Kidney epithelial cell (primary cell): ENCODE data around the gene RSPH10B2.

DNA sequence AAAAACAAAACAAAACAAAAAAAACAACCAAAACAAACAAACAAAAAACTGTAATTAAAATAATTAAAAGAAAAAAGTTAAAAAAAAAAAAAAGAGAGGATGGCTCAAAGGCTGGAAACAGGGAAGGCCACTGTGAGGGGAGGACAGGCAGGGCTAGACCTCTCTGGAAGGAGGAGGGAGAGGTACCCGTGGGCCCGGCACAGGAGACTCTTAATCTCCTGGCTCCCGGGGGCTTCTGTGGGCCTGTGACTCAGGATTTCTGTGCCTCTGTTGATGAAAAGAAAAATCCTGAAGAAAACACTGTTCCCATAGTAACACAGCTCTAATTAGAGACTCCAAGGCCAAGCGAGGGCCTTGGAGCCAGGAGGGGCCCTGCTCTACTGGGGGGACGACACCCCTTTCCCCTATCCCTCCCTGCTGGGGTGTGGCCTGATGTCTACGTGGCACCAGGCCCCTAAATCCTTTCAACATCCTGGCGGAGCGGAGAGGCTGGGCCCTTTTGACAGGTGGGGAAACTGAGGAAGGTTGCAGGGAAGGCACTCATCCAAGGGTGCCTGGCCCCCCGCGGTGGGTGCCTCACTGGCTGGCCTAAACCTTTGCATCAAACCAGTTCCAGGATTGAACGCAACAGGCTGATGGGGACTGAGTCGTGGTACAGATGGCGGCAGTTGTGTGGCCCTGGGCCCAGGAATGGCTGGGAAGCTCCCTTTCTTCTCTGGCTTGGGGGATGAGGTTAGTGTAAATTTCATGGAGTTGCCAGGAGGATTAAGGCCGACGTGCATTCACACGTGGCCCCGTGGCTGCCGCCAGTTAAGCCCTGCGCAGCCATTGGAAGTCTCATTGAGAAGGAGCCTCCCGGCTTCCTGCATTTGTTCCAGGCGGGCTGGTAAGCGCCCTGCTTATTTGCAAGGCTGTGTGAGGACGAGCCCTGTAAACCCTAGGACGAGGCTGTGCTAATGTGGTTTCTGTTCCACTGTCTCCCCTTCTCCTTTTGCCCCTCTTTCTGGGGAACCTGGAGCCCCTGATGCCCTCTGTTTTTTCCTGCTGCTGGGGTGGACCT is 5.4 kb downstream of the FSCN1 start:
- RAMPAGE, long total RNA, result no peak
- RRBS, result no CpG with 5 or more reads among the region's 24 CpGs

DNA sequence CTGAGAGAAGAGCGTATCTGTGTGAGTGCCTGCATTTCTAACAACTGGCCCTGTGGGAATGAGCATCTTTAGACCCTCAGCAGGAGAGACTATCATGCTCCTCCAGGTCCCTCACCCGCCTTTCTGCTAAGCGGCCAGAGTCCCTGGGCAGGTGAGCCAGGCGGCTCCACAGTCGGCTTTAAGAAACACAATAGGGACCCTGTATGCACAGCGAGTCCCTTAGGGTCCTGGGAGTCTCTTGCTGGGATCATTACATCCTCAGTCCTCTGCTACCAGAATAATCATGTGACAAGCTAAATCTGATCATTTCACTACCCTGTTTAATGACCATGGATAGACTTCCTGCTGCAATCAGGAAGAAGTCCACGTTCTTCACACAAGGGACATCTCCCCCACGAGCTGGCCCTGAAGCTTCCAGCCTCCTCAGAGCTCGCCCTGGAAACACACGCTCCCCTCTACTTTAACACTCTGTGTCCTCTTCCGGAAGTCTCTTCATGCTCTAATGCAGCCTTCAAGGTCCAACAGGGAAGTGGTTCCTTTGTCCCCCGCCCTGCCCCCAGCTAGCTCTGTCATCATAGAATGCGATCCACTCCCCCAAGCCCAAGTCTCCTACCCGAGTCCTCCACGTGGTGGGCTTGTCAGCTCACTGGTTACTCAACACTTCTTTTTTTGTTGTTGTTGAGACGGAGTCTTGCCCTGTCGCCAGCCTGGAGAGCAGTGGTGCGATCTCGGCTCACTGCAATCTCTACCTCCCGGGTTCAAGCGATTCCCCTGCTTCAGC is 87.3 kb downstream of the FSCN1 start:
- RAMPAGE, long total RNA, result no peak
- RRBS, result no CpG with 5 or more reads among the region's 21 CpGs

- RAMPAGE, long total RNA, result no peak
- RRBS, result no CpG with 5 or more reads among the region's 10 CpGs
Observed at GRCh38 chr7:5824042-5824639, 42.7 kb upstream of the RNF216 start.

- RAMPAGE, long total RNA, result no peak
- RRBS, result no CpG with 5 or more reads among the region's 4 CpGs
Observed at GRCh38 chr7:6115137-6115767, 10.5 kb downstream of the USP42 start.

DNA sequence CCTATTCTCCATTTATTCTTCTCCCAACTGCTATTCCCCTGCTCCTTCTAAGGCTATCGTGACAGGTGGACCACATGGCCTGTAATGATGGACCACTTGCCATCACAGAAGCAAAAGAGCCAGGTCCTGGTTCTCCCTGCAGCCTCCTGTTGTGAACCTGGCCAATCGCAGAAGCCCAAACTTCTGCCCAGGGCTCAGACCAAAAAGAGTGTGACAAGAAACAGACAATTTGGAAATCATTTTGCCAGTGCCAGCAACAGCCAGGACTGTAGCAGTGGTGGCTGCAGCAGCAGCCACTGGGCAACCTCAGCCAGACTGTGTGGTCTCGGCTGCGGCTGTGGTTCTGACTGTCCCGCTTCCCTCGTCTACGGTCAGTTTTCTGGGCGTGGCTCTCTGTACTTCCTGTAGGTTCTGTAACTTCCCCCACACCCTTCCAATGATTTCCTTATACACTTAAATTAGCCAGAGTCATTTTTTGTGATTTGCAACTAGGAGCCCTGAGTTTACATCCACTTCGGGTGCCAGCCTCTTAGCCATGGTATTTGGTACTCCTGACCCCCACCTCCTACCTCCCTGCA is 40.0 kb downstream of the CYTH3 start:
- RAMPAGE, long total RNA, result no peak
- RRBS, result no CpG with 5 or more reads among the region's 9 CpGs

DNA sequence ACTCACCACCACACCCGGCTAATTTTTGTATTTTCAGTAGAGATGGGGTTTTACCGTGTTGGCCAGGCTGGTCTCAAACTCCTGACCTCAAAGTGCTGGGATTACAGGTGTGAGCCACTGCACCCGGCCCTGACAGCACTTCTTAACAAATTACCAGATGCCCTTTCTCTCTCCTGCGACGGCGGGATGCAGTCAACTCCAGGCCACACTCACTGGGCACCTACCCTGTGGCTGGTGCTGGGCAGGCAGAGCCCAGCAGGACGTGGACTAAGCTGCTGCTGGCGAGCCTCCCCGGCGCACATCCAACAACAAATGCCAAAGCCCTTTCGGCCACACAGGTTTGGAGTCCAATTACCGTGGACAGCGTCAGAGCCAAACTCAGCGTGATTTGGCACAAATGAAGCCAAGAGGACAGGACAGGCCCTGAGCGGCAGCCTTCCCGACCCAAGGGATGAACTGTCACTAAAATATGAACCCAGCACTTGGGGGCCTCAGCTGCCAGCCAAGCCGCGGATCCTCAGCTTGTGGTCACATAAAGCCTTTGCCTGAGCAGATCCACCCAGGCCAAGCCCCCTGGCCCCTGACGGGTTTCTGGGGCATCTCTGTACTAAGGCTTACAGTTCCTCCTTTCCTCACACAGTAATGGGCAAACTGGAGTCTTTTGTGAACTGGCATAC is 28.4 kb downstream of the DAGLB start:
- RAMPAGE, long total RNA, result no peak
- RRBS, result no CpG with 5 or more reads among the region's 19 CpGs

- RAMPAGE, long total RNA, result no peak
- RRBS, result no CpG with 5 or more reads among the region's 15 CpGs
Observed at GRCh38 chr7:6465832-6466652, 17.9 kb downstream of the KDELR2 start.

DNA sequence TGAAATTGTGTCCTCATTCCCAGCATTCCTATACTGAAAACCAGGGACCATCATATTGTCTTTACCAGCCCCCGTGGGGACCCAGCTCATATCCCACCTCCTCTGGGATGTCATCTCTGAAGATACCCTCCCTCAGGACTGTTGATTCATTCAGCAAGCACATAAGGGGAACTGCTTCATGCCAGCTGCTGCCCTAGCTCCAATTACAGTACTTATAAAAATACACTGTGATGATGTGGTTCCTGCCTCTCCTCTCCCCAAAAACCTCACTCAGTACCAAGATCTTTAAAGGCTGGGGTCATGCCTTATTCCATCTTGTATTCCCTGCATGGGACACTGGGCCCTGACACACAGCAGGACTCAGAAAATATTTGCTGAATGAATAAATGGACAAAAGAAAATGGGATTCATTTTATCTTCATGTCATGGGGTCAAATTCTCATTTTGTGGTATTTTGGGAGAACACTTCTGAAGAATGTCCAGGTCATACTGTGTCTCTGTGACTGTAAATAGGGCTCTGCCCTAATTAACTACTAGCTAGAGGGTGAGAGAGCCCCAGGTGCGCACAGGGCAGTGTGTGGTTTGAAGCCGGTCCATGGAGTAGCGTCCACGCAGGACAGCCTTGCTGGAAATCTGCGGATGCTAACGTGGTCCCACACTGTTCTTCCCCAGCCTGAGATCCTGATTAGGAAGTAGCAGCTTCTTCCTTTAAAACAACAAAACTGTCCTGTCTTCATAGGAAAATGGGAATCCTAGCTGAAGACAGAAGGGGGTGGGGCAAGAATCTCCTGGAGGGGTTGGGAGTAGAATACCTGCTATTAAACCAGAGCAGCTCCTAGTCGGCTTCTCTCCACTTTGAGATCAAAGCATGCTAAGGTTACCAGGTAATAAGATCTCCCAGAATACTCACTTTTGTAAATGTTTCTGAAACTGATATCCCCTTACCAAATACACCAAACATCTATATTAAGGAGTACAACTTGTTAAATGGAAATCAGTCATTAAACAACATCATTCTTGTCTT is 7.0 kb downstream of the KDELR2 start:
- RAMPAGE, long total RNA, result no peak
- RRBS, result no CpG with 5 or more reads among the region's 8 CpGs

DNA sequence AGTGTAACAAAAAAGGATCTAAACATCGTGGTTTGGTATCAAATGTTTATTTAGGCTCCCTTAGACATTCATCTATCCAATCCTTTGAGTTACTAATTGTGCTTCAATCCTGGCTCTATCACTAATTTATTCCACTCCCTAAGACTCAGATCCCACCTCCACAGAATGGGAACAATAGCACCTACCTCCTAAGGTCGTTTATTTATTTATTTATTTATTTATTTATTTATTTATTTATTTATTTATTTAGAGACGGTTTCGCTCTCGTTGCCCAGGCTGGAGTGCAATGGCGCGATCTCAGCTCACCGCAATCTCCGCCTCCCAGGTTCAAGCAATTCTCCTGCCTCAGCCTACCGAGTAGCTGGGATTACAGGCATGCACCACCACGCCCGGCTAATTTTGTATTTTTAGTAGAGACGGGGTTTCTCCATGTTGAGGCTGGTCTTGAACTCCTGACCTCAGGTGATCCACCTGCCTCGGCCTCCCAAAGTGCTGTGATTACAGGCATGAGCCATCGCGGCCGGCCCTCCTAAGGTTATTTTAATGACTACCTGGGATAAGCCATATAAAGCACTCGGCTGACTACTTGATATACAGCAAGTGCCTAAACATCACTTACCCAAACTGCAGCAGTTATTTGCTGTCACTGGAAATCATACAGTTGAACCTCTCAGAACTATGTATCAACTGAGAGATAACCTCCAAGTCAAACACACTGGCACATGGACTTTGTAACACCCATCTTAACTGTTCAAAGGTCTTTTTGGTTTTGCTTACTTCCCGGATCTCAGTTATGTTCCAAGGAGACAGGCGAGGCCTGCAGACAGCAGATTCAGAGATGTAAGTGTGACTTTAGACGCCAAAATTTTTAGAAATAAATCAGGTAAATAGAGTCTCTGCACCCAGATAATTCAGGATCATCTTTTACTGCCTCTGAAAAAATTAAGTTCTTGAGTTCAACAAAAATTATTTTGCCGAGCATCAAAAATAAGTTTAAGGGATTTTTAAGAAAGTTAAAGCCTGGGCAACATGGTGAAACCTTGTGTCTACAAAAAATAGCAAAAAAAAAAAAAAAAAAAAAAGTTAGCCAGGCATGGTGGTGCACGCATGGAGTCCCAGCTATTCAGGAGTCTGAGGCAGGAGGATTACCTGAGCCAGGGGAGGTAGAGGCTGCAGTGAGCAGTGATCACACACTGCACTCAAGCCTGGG is 1.8 kb downstream of the KDELR2 start:
- RAMPAGE, long total RNA, result no peak
- RRBS, result no CpG with 5 or more reads among the region's 23 CpGs

- RAMPAGE, long total RNA, result no peak
- RRBS, result 1% methylated on average over 35 of the region's 78 CpGs
Observed at GRCh38 chr7:6637468-6638272, 552 bp downstream of the ZNF316 start.

GRCh38 chr7:6705830-6706268 is 898 bp downstream of the ZNF12 start:
- RAMPAGE, long total RNA, result no peak
- RRBS, result no CpG with 5 or more reads among the region's 10 CpGs

GRCh38 chr7:6729270-6729978 is 22.7 kb upstream of the ZNF12 start:
- RAMPAGE, long total RNA, result start-site peak on the plus strand at chr7:6729776-6729850, 28 and 14 reads in 2 replicates
- RRBS, result under 1% methylated on average over 5 of the region's 43 CpGs

DNA sequence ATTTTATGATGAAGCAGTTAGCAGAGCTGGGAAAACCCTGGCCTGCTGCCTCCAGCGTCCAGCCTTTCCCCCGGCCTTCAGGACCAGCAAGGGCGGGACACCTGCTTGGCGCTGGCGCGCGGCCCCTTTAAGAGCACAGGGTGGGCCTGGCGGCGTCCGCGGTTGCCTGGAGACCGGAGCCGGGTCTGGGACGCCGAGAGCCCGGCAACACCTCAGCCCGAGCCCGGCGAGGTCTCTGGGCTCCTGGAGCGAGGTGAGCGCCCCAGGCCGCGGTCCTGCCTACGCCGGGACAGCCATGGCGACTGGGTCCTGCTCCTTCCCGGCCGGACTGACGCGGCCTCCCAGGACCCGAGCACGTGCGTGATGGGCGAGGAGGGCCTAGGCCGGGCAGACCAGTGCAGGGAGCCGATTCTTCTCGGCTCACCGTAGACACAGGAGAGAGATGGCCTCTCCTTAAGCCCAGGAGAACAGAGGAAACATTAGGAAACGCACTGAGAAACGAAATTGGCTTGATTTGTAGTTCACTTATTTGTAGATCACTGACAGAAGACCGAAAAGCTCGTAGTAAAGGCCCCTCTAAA is at the start of gene RSPH10B2:
Gene RSPH10B2 (plus strand): TSS at position 182 of the 581 bp plus-strand sequence.
- RAMPAGE, long total RNA, result no peak
- RRBS, result no CpG with 5 or more reads among the region's 42 CpGs

- RAMPAGE, long total RNA, result no peak
- RRBS, result no CpG with 5 or more reads among the region's 56 CpGs
Observed at GRCh38 chr7:6855513-6856193, 29.6 kb upstream of the CCZ1B start.

- RAMPAGE, long total RNA, result no peak
- RRBS, result no CpG with 5 or more reads among the region's 5 CpGs
Observed at GRCh38 chr7:7156797-7157571, 25.4 kb upstream of the C1GALT1 start.

DNA sequence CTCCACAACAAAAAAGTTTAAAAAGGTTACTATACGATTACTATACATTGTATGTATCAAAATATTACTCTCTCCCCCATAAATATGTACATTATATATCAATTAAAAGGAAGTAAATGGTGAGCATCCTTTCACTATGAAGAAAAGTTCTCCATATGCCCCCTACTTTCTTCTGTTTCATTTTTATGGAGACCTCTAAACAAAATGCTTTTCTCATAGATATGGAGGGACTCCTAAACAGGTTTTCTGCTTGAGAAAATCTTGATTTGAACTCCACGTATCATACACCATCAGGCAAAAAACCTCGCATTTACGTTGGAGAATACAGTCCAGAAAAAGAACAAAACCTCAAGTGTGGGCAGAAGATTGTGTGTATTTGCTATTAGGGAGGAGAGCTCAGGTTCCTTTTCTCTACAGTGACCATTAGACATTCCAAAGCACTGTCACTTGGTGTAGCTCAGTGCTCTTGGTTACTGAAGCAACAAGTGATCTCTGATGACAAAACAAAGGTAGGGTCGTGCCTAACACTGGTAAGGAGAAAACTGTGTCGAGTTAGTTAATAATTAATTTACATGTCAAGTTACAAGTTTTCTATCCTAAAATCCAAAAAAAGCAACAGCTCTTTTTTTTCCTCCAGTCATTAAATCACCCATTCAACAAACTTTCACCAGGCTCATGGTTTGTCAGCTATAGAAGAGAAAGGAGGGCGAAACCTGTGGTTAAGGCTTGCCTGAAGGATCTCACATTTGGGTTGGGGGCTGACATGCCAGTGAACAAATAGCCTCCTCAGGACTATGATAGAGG is 72.5 kb downstream of the C1GALT1 start:
- RAMPAGE, long total RNA, result no peak
- RRBS, result no CpG with 5 or more reads among the region's 7 CpGs

DNA sequence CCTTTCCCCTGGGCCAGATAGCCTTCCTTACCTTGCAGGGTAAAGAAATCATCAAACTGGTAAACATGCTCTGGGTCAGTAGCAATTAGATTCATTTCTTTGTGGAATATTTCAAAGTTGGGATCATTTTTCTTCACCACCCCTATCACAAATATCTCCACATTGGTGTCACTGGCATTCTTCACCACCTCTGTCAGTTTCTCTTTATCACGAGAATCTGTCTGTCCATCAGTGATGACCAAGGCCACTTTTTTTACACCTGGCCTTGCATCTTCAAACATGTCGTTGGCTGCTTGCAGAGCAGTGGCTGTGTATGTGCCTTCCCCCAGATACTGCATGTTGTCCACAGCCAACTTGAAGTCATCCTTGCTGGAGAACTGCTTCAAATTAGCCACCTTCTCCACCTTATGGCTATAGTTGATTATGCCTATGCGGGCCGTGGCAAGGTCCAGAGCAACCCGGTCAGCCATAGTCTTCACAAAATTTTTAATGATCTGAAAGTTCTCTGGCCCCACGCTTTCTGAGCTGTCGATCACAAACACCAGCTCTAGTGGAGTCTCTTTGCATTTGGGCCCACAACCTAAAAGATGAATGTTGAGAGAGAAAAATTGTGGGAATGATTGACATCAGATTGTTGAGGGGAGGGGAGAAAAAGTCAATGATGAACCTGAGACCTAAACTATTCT is 162.6 kb downstream of the COL28A1 start:
- RAMPAGE, long total RNA, result no peak
- RRBS, result no CpG with 5 or more reads among the region's 7 CpGs

DNA sequence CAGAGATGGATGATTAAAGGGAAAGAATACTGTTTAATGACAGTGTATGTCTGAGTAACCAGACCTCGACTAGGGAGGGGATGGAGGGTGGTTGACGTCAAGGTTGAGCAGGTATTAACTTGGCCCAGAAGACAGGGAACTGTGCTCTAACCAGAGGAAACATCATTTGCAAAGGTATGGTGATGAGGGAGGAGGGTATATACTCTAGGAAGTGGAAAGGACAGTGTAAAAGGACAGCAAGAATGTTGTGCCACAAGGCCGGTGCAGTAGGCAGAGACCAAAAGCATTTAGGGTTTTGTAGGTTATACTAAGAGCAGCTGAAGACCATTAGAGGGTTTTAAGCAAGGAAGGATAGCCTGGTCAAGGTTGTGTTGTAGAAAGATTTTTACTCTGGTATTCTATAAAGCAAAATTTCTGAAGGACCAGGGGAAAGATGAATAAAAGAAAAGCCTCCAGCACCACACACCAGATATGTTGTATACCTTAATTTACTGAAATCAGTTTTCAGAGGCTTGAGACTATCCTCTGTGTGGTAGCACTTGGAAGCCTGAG is 3.1 kb downstream of the MIOS start:
- RAMPAGE, long total RNA, result no peak
- RRBS, result no CpG with 5 or more reads among the region's 3 CpGs

- RAMPAGE, long total RNA, result no peak
- RRBS, result no CpG with 5 or more reads among the region's 6 CpGs
Observed at GRCh38 chr7:7816079-7816447, 97.7 kb upstream of the RPA3 start.

DNA sequence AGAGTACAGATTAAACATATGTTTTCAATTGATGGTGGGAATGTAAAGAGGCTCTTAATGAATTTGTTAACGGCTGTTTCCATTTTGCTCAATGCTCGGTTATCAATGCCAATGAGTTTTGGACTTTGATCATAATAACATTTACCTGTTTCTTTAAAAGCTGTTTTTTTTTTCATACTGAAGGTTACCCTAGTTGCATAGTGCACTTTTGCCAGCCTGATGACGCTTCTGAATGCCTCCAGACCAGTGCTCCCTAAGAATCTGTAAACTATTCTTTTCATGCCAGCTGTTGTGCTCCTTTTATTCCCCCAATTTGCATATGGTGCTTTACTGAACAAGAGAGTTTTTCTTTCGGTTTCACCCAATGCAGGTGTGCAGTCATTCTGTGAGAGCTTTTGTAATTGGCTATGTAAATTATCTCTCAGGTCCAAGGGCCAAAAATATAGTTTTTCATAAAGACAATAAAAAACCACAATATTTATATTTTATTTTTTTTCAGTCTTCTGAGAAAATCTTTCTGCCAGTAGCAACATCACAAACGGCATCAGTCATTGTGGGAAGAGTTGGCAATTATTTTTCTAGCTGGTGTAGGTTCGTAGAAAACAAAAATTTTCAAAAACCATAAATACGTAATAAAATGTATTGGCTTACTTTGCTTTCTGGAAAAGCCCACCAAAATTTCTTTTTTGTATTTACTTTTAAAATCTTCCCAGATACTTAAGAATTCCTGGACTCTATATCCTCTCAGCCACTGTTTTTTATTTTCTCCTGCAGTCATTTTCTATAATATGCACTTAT is 48.0 kb upstream of the GLCCI1 start:
- RAMPAGE, long total RNA, result no peak
- RRBS, result no CpG with 5 or more reads among the region's 7 CpGs